ENCODE measurements around a stretch of chr14.

- PRO-cap: no peak
These were observed 155.3 kb downstream of the ZFP36L1 start for GRCh38 chr14:68637360-68638172.

DNA sequence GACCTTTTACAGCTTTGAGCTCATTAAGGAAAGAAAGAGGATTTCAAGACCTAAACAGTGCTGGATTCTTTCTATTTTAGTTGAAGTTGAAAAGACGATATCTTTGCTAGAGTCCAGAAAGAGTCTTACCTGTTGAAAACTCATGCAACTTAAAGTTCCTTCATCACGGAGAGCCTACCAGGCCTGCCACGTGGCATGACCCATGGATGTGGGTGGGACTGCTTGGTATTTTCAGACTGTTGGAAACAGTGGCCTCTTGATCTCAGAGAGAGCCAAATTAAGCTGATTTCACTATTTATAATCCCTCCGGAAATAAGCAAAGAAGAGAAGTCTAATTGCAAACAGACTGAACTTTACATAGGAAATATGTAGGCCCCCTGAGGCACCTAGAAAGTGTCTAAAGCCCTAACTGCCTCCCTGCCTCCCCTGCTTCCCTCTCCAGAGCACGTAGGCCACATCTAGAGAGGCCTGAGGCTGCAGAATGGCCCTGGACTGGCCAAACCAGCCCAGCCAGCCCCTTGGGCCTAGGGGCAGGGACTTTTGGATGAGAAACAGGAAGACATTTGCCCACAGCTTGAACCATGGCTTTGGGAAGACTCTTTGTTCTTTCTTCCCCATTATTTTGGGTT, 123.8 kb downstream of the ZFP36L1 start:
- PRO-cap: no peak

DNA sequence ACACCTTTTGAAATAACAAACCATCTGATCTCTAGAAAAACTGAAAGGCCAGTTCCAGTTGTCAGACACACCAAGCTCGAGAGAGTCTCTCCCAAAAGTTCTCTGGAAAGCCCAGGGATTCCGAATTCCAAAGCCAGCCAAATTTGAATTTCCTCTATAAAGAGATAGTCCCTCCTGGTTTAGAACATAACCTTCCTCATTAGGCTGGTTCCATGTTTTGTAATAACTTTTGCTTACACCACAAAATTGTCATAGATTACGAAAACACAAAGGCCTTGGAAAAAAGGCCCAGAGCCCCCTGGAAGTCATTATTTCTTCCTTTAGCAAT, 110.6 kb downstream of the ZFP36L1 start:
- PRO-cap: no peak

DNA sequence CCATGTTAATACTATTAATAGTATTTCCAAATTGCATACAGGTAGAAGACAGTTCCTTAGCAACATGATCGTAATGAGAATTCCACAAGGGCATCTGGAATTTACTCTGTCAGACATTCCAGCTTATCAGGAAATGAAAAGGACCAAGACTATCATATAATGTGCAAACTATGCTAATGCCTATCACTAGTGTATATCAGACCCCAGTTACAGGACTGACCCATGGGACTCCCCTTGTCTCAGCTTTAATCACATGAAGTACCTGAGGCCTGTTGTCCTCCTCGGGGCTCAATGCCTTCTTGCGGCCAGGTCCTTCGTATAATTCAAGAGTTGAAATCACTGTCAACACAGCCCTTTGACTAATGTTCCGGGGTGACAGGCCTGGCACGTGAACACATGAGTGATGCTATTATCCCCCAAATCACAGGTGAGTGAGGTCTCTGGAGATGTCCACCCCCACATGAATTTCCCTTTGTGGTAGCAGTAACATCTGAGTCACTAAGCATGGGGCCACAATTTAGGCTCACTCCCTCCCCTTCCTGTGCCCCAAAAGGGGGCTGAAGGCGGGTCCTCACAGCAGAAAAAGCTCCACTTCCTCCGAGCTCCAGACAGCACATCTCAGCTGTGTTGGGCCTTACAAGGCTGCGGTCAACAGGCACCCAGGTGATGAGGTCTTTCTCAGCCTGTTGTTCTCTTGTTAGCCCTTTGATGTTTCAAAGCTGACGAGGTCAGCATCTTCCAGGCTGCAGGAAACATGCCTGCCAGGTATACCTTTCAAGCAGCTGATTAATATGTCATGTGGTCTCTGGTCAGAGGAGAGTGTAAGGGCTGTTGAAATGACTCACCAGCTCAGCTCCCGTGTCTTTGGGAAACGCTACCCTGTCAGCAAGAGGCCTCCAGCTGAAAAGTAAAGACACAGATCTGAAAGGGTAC, 107.5 kb downstream of the ZFP36L1 start:
- PRO-cap: no peak

GRCh38 chr14:68734124-68734622, 58.7 kb downstream of the ZFP36L1 start:
- PRO-cap: no peak

GRCh38 chr14:68736429-68736978, 56.4 kb downstream of the ZFP36L1 start:
- PRO-cap: no peak

- PRO-cap: no peak
These were observed 9.0 kb downstream of the ZFP36L1 start for GRCh38 chr14:68783808-68784292.

GRCh38 chr14:68784964-68785466, 7.9 kb downstream of the ZFP36L1 start:
- PRO-cap: no peak

DNA sequence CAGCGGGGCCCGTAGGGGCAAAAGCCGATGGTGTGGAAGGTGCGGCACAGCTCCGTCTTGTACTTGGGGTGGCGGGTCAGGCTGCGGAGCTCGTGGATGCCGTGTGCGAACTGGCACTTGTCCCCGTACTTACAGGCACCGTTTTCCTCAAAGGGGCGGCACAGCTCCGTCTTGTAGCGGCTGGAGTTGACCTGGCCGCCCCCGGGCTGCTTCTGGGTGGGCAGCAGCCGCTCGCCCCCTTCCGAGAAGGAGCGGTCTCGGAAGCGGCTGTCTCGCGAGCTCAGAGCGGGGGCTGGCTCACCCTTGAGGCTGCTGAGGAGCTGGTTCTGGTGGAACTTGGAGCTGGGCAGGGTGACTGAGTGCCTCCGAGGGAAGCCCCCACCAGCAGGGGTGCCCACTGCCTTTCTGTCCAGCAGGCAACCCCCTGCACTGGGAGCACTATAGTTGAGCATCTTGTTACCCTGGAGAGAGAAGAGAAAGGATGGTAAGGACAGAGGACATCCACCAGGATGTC, 2.8 kb downstream of the ZFP36L1 start:
- PRO-cap: no peak

- PRO-cap: no peak
These were observed 2.1 kb downstream of the ZFP36L1 start for GRCh38 chr14:68790546-68791484.

DNA sequence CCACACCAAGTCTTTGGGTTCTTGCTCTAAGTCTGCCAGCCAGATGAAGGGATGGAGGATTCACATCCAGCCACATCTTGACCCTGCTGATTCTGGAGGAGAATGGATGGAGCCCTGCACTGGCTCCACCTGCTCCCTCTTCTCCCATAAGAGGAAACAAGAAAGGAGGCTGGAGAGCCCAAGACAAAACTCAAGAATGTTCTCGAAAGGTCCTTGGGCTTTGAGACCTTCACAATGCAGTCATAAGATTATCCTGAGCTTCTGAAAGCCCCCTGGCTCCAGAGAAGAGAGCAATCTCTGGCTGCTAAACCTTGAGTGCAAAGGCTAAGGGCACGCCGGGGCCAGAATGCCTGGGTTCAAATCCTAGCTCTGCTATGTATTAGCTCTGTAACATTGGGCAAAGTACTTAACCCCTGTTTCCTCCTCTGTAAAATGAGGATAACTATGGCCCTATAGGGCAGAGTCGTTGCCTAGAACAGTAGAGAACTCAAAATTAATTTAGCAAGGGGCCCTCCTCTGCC, 20.9 kb upstream of the ZFP36L1 start:
- PRO-cap: no peak

DNA sequence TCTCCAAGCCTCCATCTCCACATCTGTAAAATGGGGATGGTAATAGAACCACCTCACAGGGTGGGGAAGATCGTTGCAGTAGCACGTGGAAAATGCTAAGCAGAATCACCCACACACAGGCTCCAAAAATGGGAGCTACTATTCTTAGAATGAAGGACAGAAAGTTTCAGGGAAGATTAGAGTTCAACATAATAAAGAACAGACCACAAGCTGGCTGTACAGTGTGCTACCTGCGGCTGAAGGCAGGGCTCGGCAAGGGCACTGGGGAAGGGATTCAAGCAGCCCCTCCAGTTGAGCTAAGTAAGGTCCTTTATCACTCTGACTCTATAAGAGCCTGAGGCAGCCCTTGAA, 47.5 kb downstream of the ACTN1 start:
- PRO-cap: no peak

GRCh38 chr14:68932557-68933112, 46.5 kb downstream of the ACTN1 start:
- PRO-cap: no peak

- PRO-cap: no peak
These were observed 14.7 kb downstream of the ACTN1 start for GRCh38 chr14:68964357-68964777.

- PRO-cap: no peak
These were observed 55.8 kb upstream of the ACTN1 start for GRCh38 chr14:69034844-69035315.

DNA sequence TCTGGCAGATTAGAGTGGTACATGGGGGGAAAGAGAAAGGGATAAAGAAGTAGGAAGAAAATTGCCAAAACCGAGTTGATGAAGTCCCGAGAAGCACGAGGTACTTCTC, 769 bp upstream of the DCAF5 start:
- PRO-cap: no peak

DNA sequence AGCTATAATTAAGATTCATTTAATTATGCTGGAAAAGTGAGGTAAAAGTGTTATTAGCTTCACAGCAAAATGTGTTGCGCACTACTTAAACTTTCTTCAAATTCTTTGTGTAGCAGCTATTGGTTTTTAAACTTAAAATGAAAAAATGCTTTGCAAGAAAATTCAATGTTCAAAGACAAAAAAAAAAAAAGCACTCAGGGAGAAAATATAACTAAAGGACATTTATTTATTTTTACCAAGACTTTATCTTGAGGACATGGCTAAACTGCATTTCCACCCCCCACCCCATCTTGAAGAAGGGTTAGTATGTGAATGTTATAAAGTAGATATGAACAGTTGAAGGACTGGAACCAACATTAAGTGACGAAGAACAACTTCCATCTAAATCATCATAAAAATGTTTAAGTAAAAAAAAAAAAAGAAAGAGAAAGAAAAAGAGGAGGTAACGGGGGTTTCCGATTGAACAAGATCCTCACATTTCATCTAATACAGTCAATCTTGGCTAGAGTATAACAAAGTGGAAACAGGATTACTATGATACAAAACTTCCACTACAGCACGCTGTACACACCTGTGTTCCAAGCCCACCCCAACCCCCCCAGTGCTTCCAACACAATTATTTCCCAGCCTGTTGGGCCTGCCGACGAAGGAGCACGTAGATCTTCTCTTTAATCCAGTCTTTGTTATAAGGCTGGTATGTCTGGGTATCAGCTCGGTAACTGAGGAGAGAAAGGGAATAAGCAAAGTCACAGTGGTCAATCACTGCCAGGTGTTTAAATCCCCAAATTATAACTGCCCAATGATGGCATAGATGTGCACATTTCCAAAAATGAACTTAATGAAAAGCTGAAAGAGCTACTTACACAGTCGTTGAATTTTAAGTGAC, 17.9 kb downstream of the ERH start:
- PRO-cap: no peak

GRCh38 chr14:69611266-69611500, 213 bp upstream of the SUSD6 start:
- PRO-cap: bidirectional peak, plus-strand start at chr14:69611595, minus-strand start at chr14:69611461

- PRO-cap: no peak
These were observed 47.2 kb downstream of the SUSD6 start for GRCh38 chr14:69658416-69659139.

DNA sequence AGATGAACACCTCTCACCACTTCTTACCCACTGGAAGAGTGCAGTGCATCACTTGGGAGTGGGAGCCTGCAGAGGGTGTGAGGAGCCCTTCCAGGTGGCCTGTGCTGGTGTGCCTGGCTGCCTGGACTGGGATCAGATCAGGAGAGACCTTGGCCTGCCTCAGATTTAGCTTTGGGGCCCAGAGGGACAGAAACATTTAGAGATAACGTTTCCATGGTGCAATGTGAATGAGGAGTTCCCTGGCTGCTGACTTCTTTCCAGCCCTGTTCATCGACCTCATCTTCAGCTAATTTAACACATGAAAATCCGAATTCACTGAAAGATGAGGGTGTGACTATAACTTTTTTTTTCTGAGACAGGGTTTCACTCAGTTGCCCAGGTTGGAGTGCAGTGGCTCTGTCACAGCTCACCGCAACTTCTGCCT, 53.5 kb downstream of the SUSD6 start:
- PRO-cap: no peak

Measured in LUHMES (cell line).